Thyroid gland (tissue), 7 donors: ENCODE data around the genes PCDH18, SLC7A11 and RAB33B.

GRCh38 chr4:134326902-134327192 is 125.3 kb upstream of the PABPC4L start:
- PRO-cap, 2 experiments, result no peak in any of the 2 experiments
- RAMPAGE, long total RNA, 5 experiments, result no peak in any of the 5 experiments

DNA sequence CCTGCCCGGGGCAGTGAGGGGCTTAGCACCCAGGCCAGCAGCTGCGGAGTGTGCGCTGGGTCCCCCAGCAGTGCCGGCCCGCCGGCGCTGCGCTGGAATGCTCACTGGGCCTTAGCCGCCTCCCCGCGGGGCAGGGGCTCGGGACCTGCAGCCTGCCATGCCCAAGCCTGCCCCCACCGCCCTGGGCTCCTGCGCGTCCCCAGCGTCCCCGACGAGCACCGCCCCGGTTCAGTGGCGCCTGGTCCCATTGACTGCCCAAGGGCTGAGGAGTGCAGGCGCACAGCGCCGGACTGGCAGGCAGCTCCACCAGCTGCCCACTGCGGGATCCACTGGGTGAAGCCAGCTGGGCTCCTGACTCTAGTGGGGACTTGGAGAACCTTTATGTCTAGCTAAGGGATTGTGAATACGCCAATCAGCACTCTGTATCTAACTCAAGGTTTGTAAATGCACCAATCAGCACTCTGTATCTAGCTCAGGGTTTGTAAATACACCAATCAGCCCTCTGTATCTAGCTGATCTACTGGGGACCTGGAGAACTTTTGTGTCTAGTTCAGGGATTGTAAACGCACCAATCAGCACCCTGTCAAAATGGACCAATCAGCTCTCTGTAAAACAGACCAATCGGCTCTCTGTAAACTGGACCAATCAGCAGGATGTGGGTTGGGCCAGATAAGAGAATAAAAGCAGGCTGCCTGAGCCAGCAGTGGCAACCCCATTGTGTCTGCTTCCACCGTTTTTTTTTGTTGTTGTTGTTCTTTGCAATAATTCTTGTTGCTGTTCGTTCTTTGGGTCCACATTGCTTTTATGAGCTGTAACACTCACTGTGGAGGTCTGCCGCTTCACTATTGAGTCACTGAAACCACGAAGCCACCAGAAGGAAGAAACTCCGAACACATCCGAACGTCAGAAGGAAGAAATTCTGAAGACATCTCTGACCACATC is 110.9 kb downstream of the PCDH18 start:
- PRO-cap, 2 experiments, result no peak in any of the 2 experiments
- RAMPAGE, long total RNA, 5 experiments, result no peak in any of the 5 experiments

GRCh38 chr4:137532117-137532868 is at the start of gene PCDH18:
Gene PCDH18 (minus strand): TSS chr4:137532494.
- PRO-cap, 2 experiments, result peak in 2 of 2 experiments; most common plus-strand start chr4:137532577 (in 1); most common minus-strand start chr4:137532494 (in 2)
- RAMPAGE, long total RNA, 5 experiments, result start-site peak on the minus strand in 3 of 5 experiments, at chr4:137532458-137532504 at its widest, 46 to 574 reads per replicate

- PRO-cap, 2 experiments, result no peak in any of the 2 experiments
- RAMPAGE, long total RNA, 5 experiments, result no peak in any of the 5 experiments
Observed at GRCh38 chr4:137532869-137533238, 560 bp upstream of the PCDH18 start.

GRCh38 chr4:138090373-138090941 is 151.7 kb downstream of the SLC7A11 start:
- PRO-cap, 2 experiments, result peak in 1 of 2 experiments; most common plus-strand start chr4:138090707 (in 1); most common minus-strand start chr4:138090572 (in 1)
- RAMPAGE, long total RNA, 5 experiments, result no peak in any of the 5 experiments

DNA sequence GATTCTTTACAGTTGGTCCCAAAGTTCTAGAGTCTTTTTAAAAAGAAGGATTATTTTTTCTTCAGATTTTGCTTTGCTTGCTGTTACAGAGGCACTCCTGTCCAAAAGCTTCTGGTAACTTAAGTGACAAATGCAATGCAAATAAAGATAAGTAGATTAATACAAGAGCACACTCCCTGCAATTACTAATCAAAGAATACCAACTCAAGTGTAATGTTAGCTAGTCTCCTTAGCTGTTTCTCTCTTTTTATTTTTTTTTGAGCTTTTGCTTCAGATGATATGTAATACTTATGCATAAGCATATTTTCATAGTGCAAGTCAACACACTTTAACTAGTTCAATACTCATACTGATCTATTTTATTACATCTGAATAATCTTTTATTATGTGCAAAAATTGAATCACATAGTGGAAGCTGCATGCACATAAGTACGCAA is 2.7 kb downstream of the SLC7A11 start:
- PRO-cap, 2 experiments, result no peak in any of the 2 experiments
- RAMPAGE, long total RNA, 5 experiments, result no peak in any of the 5 experiments

DNA sequence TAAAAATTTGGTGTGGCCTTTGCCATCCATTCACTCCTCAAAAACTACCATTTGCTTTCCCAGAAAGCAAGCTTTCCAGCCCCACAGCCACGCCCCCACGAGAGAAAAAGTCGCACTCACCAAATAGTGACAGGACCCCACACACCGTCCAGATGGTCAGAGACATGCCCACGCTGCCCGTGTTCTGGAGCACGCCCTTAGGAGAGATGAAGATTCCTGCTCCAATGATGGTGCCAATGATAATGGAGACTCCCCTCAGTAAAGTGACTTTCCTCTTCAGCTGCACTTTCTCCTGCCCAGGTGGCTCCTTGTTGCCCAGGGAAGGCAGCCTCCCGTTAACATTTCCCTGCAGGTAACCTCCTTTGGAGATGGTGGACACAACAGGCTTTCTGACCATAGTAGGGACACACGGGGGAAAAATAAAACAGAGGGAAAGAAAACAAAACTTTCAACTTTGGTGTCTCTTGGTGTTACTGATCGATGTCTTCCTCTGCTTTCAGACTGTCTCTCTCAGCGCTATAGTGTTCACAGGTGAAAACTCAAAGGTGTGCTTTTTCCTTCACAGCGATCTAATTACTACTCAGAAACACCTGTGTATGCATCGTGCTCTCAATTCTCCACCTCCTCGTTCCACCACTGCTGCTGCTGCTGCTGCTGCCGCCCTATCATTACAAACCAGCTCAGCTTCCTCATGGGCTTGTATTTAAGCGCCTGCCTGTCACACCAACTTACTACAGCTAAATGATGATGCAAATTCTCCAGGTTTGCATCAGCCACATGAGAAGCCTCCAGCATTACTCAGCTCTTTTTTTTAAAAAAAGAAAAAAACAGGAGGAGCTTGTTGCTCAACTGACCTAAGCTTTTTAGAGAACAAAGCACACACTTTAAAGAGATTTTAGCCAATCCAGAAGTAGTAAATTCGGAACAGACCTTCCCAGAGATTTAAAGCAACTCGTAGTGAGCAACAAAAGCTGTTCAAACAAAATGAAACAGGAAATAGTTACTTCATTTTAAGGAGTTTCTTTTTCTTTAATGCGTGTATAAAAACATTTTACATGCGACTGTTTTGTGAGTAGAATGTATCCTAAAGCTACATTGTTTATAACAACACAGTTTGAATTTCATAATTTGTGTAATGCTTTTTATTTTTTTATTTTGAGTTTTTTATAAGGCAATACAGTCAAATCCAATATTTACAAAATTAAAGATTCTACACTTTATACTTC is at the start of gene SLC7A11:
Gene SLC7A11 (minus strand): TSS at position 677 of the 1,226 bp plus-strand sequence.
- PRO-cap, 2 experiments, result peak in 2 of 2 experiments; most common plus-strand start position 731 of the sequence (in 2); most common minus-strand start position 677 of the sequence (in 2)
- RAMPAGE, long total RNA, 5 experiments, result no peak in any of the 5 experiments

DNA sequence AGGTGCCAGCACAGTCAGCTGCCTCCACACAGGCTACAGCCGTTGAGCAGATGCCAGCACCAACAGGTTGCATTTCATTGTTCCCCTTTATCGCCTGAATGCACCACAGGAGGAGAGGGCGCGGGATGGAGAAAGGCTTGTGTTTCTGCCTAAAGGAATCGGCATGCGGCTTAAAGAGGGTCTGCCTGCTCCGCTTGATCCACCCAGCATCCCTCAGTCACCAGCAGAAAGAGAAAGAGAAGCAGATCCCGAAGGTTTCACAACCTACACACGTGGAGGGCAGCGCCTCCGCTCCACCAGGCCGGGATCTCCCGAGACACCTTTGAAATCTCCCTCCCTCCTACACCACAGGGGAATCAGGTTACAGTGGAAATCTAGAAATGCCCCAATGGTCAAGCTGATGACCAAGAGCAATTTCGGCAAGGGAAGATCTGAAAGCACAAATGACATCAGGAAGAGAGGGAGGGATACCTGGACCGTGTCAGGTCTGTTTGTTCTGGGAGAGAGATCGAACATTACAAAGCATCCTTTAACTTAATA is 332.7 kb upstream of the NOCT start:
- PRO-cap, 2 experiments, result no peak in any of the 2 experiments
- RAMPAGE, long total RNA, 5 experiments, result no peak in any of the 5 experiments

GRCh38 chr4:138910446-138911434 is 104.8 kb upstream of the NOCT start:
- PRO-cap, 2 experiments, result peak in 2 of 2 experiments; most common plus-strand start chr4:138911249 (in 1); most common minus-strand start chr4:138911029 (in 1)
- RAMPAGE, long total RNA, 5 experiments, result no peak in any of the 5 experiments

DNA sequence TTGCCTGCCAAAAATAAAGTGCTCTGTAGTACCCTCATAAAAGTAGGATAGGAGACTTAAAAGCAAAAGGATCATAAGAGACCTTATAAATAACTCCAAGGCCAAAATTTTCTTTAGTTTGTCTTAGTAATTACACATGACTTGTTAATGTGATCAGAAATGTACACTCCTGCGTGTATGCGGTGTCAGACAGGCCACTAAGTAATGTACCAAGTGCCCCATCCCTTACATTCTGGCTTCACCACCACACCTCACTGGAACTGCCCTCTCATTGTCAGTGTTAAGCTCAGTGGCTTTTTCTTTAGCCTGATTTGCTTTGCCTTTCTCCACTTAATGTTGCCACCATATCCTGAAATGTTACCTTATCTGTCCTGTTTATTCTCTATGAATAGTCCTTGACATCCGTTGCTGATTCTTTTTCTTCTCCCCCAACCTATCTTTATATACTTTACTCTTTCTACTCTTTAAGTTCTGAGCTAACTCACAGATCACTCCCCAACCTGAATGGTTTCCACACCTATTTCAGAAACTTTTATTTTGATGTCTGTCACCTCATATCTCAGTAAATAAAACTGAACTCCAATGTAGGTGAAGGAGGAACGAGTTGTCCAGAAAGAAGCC is 38.9 kb downstream of the NOCT start:
- PRO-cap, 2 experiments, result no peak in any of the 2 experiments
- RAMPAGE, long total RNA, 5 experiments, result no peak in any of the 5 experiments

- PRO-cap, 2 experiments, result no peak in any of the 2 experiments
- RAMPAGE, long total RNA, 5 experiments, result no peak in any of the 5 experiments
Observed at GRCh38 chr4:139154992-139155263, 22.1 kb downstream of the ELF2 start.

- PRO-cap, 2 experiments, result no peak in any of the 2 experiments
- RAMPAGE, long total RNA, 5 experiments, result no peak in any of the 5 experiments
Observed at GRCh38 chr4:139343958-139344665, 41.8 kb upstream of the NDUFC1 start.

DNA sequence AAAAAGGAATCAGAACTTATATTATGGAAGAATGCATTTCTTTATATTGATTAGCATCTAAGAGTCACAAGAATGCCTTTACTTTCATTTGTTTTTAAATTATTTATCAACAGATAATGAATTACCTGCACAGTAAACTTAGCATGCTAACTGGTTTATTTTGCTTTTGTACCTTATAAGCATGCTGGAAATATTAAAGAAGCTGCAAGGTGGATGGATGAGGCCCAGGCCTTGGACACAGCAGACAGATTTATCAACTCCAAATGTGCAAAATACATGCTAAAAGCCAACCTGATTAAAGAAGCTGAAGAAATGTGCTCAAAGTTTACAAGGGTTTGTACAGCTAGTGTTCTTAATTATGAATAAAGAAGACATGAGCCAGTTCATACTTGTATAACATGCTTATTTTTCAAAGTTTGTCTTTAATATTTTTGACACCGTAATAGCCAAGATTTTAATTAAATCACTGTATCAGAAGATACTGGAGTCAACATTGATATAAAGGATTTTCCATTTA is 57.3 kb upstream of the NDUFC1 start:
- PRO-cap, 2 experiments, result no peak in any of the 2 experiments
- RAMPAGE, long total RNA, 5 experiments, result no peak in any of the 5 experiments

- PRO-cap, 2 experiments, result no peak in any of the 2 experiments
- RAMPAGE, long total RNA, 5 experiments, result no peak in any of the 5 experiments
Observed at GRCh38 chr4:139410237-139410877, 43.6 kb upstream of the RAB33B start.

DNA sequence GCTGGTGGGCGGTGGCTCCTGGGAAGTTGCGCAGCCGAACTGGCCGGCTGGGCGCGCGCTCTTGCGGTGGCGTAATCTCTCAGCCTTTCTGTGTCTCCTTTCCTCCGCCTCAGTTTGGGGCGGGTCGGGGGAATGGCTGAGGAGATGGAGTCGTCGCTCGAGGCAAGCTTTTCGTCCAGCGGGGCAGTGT is at the start of gene RAB33B:
Gene RAB33B (plus strand): TSS at position 58 of the 190 bp plus-strand sequence.
- PRO-cap, 2 experiments, result peak in 2 of 2 experiments; most common plus-strand start position 112 of the sequence (in 2)
- RAMPAGE, long total RNA, 5 experiments, result start-site peak on the plus strand in 4 of 5 experiments, centred at positions 63 to 69 of the sequence, 27 to 417 reads per replicate

GRCh38 chr4:139535833-139536279 is 20.2 kb downstream of the SETD7 start:
- PRO-cap, 2 experiments, result no peak in any of the 2 experiments
- RAMPAGE, long total RNA, 5 experiments, result no peak in any of the 5 experiments

GRCh38 chr4:139786832-139787439 is 121.3 kb downstream of the MGST2 start:
- PRO-cap, 2 experiments, result no peak in any of the 2 experiments
- RAMPAGE, long total RNA, 5 experiments, result no peak in any of the 5 experiments

- PRO-cap, 2 experiments, result no peak in any of the 2 experiments
- RAMPAGE, long total RNA, 5 experiments, result no peak in any of the 5 experiments
Observed at GRCh38 chr4:140046809-140047811, 106.9 kb downstream of the MAML3 start.

GRCh38 chr4:140049893-140050347 is 104.1 kb downstream of the MAML3 start:
- PRO-cap, 2 experiments, result no peak in any of the 2 experiments
- RAMPAGE, long total RNA, 5 experiments, result no peak in any of the 5 experiments

DNA sequence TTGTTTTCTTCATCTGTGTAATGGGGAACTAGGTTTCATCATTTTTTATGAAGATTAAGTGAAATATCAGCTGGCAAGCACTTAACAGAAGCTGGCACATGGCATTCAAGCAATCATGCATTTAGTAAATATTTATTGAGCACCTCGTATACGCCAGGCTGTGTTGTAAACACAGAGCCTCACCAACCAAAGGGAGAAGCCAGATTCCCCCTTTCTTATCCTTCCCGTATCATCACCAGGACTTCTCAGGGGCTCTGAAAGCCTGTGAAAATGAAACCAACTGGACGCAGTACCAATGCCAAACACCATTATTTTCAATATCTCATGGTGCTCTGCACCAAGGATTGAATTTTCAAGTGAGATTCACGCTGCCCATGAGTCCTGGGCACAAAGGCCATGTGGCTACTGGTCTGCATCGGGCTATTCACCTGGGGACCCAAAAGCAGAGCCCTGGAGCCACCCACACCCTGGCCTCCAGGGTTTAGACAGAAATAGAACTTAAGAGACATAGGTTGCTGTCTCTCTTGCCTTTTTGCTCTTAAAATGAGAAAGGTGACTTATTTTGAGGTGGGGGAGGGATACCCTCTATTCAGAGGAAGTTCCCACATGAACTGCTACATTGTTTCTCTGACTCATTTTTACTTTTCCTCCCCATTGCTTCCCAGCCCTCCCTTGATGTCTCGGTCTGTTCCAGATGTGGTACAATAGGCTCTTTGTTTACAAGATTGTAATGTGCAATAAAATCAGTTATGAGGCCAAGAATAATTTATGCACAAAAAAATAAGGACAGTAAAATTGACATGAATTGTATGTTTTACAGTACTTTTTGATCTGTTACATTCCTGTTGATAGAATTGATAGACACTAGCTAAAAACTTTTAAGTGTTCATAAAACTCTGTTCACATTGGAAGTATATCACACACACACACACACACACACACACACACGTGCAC is 55.4 kb downstream of the MAML3 start:
- PRO-cap, 2 experiments, result no peak in any of the 2 experiments
- RAMPAGE, long total RNA, 5 experiments, result no peak in any of the 5 experiments